K562 (cell line): ENCODE measurements around the gene DPF3.

DNA sequence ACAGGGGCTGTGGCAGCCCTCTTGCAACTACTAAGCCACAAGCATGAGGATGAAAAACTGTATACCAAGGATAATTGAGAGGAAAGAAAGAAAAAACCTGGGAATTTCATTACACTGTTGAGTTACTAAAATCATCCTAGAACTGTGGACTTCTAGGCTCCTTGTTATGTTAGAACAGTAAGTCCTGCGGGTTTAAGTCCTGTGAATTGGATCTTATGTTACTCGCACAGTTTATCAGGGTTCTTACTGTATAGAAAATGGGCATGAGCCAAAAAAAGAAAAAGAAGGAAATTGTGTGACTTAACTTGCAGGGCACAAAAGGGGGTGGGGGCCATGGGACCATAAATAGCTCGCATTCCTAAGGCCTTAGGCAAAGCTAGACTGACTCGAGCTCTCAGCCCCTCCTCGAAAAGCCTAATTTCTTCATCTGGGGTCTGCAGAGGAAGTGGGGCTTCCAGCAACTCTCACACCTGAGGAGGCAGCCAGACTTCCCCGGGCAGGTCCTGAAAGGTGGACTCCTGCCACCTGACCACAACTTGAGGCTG, 132.7 kb upstream of the SIPA1L1 start:
- RAMPAGE, long total RNA = no peak
- RRBS = no CpG with 5 or more reads among the region's 6 CpGs
PRO-cap:
- standard = no peak
- CoPRO, capped RNA only, 2 experiments = no peak in any of the 2 experiments
- CoPRO, capped and uncapped RNA, 2 experiments = no peak in any of the 2 experiments
- CoPRO, uncapped RNA only, 2 experiments = no peak in any of the 2 experiments
CAGE:
- cytosol, long polyA plus RNA = no peak
- long polyA plus RNA = no peak
- nucleolus, long total RNA = no peak
- nucleus, long polyA plus RNA = no peak

GRCh38 chr14:71353155-71353947, 33.1 kb downstream of the SIPA1L1 start:
- RAMPAGE, long total RNA = no peak
- RRBS = no CpG with 5 or more reads among the region's 5 CpGs
PRO-cap:
- standard = no peak
- CoPRO, capped RNA only, 2 experiments = no peak in any of the 2 experiments
- CoPRO, capped and uncapped RNA, 2 experiments = no peak in any of the 2 experiments
- CoPRO, uncapped RNA only, 2 experiments = no peak in any of the 2 experiments
CAGE:
- cytosol, long polyA plus RNA = no peak
- long polyA plus RNA = no peak
- nucleolus, long total RNA = no peak
- nucleus, long polyA plus RNA = no peak

- RAMPAGE, long total RNA = no peak
- RRBS = no CpG with 5 or more reads among the region's 9 CpGs
PRO-cap:
- standard = no peak
- CoPRO, capped RNA only, 2 experiments = no peak in any of the 2 experiments
- CoPRO, capped and uncapped RNA, 2 experiments = no peak in any of the 2 experiments
- CoPRO, uncapped RNA only, 2 experiments = no peak in any of the 2 experiments
CAGE:
- cytosol, long polyA plus RNA = no peak
- long polyA plus RNA = no peak
- nucleolus, long total RNA = no peak
- nucleus, long polyA plus RNA = no peak
Measured at GRCh38 chr14:71418800-71419302, 98.6 kb downstream of the SIPA1L1 start.

GRCh38 chr14:71555530-71556093, 235.3 kb downstream of the SIPA1L1 start:
- RAMPAGE, long total RNA = no peak
- RRBS = no CpG with 5 or more reads among the region's 3 CpGs
PRO-cap:
- standard = no peak
- CoPRO, capped RNA only, 2 experiments = no peak in any of the 2 experiments
- CoPRO, capped and uncapped RNA, 2 experiments = no peak in any of the 2 experiments
- CoPRO, uncapped RNA only, 2 experiments = no peak in any of the 2 experiments
CAGE:
- cytosol, long polyA plus RNA = no peak
- long polyA plus RNA = no peak
- nucleolus, long total RNA = no peak
- nucleus, long polyA plus RNA = no peak

DNA sequence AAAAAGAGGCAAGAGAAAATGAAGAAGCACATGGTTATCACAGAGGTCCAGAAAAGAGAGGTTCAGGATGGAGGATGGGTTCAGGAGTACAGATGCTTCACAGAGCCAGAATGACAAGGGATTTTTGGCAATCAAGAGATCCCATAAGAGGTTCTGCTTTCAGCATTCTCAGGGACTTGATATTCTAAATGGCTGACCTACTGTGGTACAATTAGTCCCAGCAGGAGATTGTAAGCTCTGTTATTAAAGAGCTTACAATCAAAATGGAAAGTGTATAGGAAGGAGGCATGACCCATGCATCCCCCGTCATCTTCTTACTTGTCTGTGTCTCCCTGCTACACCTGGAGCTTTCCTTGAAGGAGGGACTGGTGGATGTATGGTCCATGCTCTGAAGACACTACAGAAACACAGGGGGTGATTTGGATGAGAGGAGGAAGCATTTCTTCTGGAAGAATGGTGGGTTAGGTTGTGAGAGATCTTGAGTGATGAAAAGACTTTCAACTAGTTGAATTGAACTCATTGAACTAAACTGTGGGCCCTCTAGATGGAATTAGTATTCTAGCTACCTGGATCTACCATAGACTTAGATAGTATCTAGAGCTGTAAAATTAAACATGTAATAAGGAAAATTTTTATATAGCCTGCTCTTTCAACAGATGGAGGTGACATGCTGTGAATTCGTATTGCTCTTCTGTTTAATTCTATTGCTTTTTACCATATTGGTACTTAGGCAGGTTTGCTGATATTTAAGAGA, 264.1 kb downstream of the SIPA1L1 start:
- RAMPAGE, long total RNA = no peak
- RRBS = no CpG with 5 or more reads among the region's 2 CpGs
PRO-cap:
- standard = no peak
- CoPRO, capped RNA only, 2 experiments = no peak in any of the 2 experiments
- CoPRO, capped and uncapped RNA, 2 experiments = no peak in any of the 2 experiments
- CoPRO, uncapped RNA only, 2 experiments = no peak in any of the 2 experiments
CAGE:
- cytosol, long polyA plus RNA = no peak
- long polyA plus RNA = no peak
- nucleolus, long total RNA = no peak
- nucleus, long polyA plus RNA = no peak

DNA sequence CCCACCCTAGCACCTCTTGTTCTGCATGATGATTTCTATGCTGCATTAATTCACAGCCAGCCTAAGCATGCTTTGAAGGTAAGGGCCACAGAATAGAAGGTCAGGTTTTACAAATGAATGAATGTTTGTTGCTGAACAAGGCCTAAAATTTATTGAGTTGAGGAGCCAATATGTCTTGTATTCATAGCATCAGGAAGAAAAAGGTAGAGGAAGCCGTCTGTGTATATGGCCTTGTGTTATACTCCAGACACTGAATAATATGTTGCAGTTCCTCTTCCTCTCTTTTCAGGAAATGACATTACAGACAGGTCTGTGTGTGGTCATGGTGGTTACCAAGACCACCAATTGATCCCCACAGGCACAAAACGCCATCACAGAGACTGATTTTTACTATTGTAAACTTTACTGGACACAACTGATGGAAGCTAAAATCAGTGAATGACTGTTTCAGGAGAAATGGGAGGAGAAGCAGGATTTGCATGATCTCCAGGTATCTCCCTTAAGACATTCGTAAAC, 277.6 kb downstream of the SIPA1L1 start:
- RAMPAGE, long total RNA = no peak
- RRBS = no CpG with 5 or more reads among the region's 3 CpGs
PRO-cap:
- standard = no peak
- CoPRO, capped RNA only, 2 experiments = no peak in any of the 2 experiments
- CoPRO, capped and uncapped RNA, 2 experiments = no peak in any of the 2 experiments
- CoPRO, uncapped RNA only, 2 experiments = no peak in any of the 2 experiments
CAGE:
- cytosol, long polyA plus RNA = no peak
- long polyA plus RNA = no peak
- nucleolus, long total RNA = no peak
- nucleus, long polyA plus RNA = no peak

DNA sequence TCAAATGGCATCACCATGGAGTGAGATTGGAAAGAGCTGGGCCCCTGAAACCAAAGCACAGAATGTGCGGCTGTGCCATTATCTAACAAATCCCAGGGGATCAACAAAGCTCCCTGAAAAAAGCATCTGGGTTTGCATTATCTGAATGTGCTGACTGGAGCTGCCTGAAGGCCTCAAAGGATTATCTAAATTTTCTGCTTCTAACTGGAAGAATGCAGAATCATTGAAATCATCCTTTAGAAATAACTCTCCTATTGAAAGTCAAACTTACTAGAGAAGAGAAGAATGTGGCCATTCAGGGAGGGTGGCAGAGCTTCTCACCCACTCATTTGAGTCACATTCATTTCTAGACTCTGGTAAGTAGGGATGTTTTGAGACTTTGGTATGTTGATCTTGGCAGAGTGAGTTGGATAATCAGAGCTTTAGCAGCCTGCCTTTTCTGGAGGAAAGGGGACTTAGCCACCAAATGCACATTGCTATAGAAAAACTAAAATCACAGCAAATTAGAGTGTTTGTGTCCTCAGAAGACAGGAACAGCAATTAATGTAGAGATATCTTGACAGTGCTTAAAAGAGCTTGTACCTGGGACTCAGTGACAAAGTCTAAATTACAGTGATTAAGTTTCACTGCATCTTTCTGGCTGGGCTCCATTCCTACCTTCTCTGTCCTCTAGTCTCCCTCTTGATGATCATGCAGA, 220.5 kb upstream of the RGS6 start:
- RAMPAGE, long total RNA = no peak
- RRBS = no CpG with 5 or more reads among the region's 1 CpG
PRO-cap:
- standard = no peak
- CoPRO, capped RNA only, 2 experiments = no peak in any of the 2 experiments
- CoPRO, capped and uncapped RNA, 2 experiments = no peak in any of the 2 experiments
- CoPRO, uncapped RNA only, 2 experiments = no peak in any of the 2 experiments
CAGE:
- cytosol, long polyA plus RNA = no peak
- long polyA plus RNA = no peak
- nucleolus, long total RNA = no peak
- nucleus, long polyA plus RNA = no peak

DNA sequence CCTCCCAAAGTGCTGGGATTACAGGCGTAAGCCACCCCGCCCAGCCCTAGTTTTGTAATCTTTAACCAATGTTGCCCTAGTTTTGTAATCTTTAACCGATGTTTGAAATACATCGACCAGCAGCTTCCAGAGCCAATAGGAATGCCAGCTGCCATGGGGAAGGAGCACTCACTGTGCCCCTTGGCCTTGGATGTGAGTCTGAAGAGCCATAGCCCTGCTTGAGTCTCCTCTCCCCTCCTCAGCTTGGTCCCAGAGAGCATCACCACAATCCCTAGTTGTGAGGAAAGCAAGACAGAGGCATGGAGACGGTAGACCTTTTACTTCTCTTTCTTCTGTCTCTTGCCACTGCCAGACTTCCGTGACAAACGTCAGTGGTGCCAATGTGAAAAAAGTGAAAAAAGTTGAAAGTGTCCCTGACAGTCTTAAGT, 209.2 kb upstream of the RGS6 start:
- RAMPAGE, long total RNA = no peak
- RRBS = no CpG with 5 or more reads among the region's 7 CpGs
PRO-cap:
- standard = no peak
- CoPRO, capped RNA only, 2 experiments = no peak in any of the 2 experiments
- CoPRO, capped and uncapped RNA, 2 experiments = no peak in any of the 2 experiments
- CoPRO, uncapped RNA only, 2 experiments = no peak in any of the 2 experiments
CAGE:
- cytosol, long polyA plus RNA = no peak
- long polyA plus RNA = no peak
- nucleolus, long total RNA = no peak
- nucleus, long polyA plus RNA = no peak

GRCh38 chr14:72091190-72091613, 159.0 kb downstream of the RGS6 start:
- RAMPAGE, long total RNA = no peak
- RRBS = no CpG with 5 or more reads among the region's 3 CpGs
PRO-cap:
- standard = no peak
- CoPRO, capped RNA only, 2 experiments = no peak in any of the 2 experiments
- CoPRO, capped and uncapped RNA, 2 experiments = no peak in any of the 2 experiments
- CoPRO, uncapped RNA only, 2 experiments = no peak in any of the 2 experiments
CAGE:
- cytosol, long polyA plus RNA = no peak
- long polyA plus RNA = no peak
- nucleolus, long total RNA = no peak
- nucleus, long polyA plus RNA = no peak

DNA sequence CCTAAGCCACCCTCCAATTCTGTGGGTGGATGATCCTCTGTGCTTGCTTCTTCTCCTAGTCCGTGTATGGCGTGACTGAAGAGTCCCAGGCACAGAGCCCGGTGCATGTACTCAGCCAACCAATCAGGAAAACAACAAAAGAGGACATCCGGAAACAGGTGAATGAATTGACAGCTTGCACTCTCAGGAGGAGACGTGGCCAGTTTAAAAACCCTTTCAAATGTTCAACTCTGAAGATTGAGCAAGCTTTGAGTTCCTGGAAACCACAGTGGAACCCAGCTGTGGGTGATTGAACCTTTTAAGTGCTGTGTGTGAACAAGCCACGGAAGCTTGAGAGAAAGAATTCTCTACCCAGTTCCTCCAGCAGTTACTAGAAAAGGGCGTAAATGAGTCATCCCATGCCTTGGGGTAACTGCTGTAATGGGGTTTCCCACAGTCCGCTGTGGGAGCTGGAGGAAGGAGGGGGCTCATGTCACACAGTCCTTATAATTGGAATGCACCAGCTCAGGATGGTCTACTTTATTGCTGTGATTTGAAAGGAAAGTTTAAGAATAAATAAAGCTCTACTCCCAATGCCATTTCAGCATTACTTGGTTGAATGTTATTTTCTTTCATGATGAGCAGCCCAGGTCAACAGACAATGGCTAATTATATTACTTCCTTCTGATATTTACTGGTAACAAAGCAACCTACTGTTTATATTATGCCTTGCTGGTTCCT, 417.1 kb downstream of the DPF3 start:
- RAMPAGE, long total RNA = no peak
- RRBS = no CpG with 5 or more reads among the region's 8 CpGs
PRO-cap:
- standard = no peak
- CoPRO, capped RNA only, 2 experiments = no peak in any of the 2 experiments
- CoPRO, capped and uncapped RNA, 2 experiments = no peak in any of the 2 experiments
- CoPRO, uncapped RNA only, 2 experiments = no peak in any of the 2 experiments
CAGE:
- cytosol, long polyA plus RNA = no peak
- long polyA plus RNA = no peak
- nucleolus, long total RNA = no peak
- nucleus, long polyA plus RNA = no peak

- RAMPAGE, long total RNA = no peak
- RRBS = 15% methylated on average over 6 of the region's 34 CpGs
PRO-cap:
- standard = no peak
- CoPRO, capped RNA only, 2 experiments = no peak in any of the 2 experiments
- CoPRO, capped and uncapped RNA, 2 experiments = no peak in any of the 2 experiments
- CoPRO, uncapped RNA only, 2 experiments = no peak in any of the 2 experiments
CAGE:
- cytosol, long polyA plus RNA = no peak
- long polyA plus RNA = no peak
- nucleolus, long total RNA = no peak
- nucleus, long polyA plus RNA = no peak
Measured at GRCh38 chr14:72679400-72680262, 214.3 kb downstream of the DPF3 start.

DNA sequence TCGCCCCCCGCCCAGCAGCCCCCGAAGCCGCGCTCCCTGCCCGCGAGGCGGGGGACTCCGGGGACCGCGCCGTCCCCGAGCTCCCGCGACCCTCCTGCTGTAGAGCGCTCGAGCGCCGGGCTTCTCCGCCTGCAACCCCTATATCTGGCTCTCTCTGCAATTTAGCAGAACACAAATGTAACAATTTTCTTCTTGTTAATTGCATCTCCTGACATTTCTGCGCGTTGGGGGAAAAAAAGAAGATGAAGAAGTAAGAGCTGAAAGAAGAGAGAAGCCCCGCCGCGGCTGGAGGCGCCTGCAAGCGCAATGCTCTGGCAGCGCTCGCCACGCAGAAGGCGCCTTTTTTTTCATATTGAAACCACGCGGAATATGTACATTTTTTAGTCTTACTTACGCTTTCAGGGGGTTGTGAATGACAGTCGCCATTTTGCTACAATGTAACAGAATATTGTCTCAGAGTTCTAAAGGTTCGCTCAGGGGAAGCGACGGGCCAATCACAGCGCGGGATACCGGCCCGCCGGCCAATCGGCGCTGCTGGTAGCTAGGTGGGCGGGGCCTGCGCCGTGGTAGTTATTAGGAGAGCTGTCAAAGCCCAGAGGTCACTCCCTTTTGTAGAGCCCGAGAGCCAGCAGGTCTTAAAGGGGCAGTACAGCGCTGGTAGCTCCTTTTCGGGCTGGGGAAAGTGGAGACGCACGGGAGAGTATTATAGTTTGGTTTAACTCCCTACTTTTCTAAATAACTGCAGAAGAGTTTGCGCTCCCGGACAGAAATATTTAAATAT, at the start of gene DPF3:
TSS of gene DPF3 (minus strand) at position 439 of the 781 bp plus-strand sequence.
- RAMPAGE, long total RNA = no peak
- RRBS = 1% methylated on average over 11 of the region's 55 CpGs
PRO-cap:
- standard = bidirectional peak, plus-strand start at position 602 of the sequence, minus-strand start at position 308 of the sequence
- CoPRO, capped RNA only, 2 experiments = peak in 2 of 2 experiments; most common plus-strand start position 602 of the sequence (in 2); most common minus-strand start position 439 of the sequence (in 1)
- CoPRO, capped and uncapped RNA, 2 experiments = peak in 2 of 2 experiments; most common plus-strand start position 602 of the sequence (in 2); most common minus-strand start position 439 of the sequence (in 2)
- CoPRO, uncapped RNA only, 2 experiments = no peak in any of the 2 experiments
CAGE:
- cytosol, long polyA plus RNA = no peak
- long polyA plus RNA = no peak
- nucleolus, long total RNA = no peak
- nucleus, long polyA plus RNA = start-site peak on the minus strand centred at position 444 of the sequence, 24 bp wide, 31 and 36 reads in 2 replicates

GRCh38 chr14:73168261-73168728, 32.0 kb downstream of the PSEN1 start:
- RAMPAGE, long total RNA = no peak
- RRBS = no CpG with 5 or more reads among the region's 10 CpGs
PRO-cap:
- standard = no peak
- CoPRO, capped RNA only, 2 experiments = no peak in any of the 2 experiments
- CoPRO, capped and uncapped RNA, 2 experiments = no peak in any of the 2 experiments
- CoPRO, uncapped RNA only, 2 experiments = no peak in any of the 2 experiments
CAGE:
- cytosol, long polyA plus RNA = no peak
- long polyA plus RNA = no peak
- nucleolus, long total RNA = no peak
- nucleus, long polyA plus RNA = no peak

GRCh38 chr14:73712325-73713016, 1.7 kb downstream of the PNMA1 start:
- RAMPAGE, long total RNA = no peak
- RRBS = 6% methylated on average over 4 of the region's 20 CpGs
PRO-cap:
- standard = unidirectional peak, minus-strand start at chr14:73712672
- CoPRO, capped RNA only, 2 experiments = no peak in any of the 2 experiments
- CoPRO, capped and uncapped RNA, 2 experiments = no peak in any of the 2 experiments
- CoPRO, uncapped RNA only, 2 experiments = no peak in any of the 2 experiments
CAGE:
- cytosol, long polyA plus RNA = no peak
- long polyA plus RNA = no peak
- nucleolus, long total RNA = no peak
- nucleus, long polyA plus RNA = no peak

DNA sequence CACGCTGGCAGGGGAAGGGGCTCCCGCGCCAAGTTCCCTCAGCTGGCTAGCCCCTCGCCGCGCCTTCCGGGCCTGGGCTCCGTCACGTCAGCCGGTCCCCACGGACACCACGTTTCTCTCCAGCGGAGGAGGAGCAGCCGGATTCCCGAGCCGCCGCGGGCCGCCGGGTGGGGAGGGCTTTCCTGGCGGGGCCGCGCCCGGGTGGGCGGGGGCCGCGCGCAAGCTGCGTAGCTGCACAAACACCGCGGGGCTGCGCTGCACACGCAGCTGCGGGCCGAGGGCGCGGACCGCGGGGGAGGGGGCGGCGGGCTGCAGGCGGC, 904 bp downstream of the MIDEAS start:
- RAMPAGE, long total RNA = no peak
- RRBS = no CpG with 5 or more reads among the region's 42 CpGs
PRO-cap:
- standard = bidirectional peak, plus-strand start at position 258 of the sequence, minus-strand start at position 119 of the sequence
- CoPRO, capped RNA only, 2 experiments = peak in 2 of 2 experiments; most common plus-strand start position 236 of the sequence (in 2); most common minus-strand start position 118 of the sequence (in 1)
- CoPRO, capped and uncapped RNA, 2 experiments = peak in 1 of 2 experiments; most common plus-strand start position 236 of the sequence (in 1); most common minus-strand start position 108 of the sequence (in 1)
- CoPRO, uncapped RNA only, 2 experiments = no peak in any of the 2 experiments
CAGE:
- cytosol, long polyA plus RNA = no peak
- long polyA plus RNA = no peak
- nucleolus, long total RNA = no peak
- nucleus, long polyA plus RNA = no peak

DNA sequence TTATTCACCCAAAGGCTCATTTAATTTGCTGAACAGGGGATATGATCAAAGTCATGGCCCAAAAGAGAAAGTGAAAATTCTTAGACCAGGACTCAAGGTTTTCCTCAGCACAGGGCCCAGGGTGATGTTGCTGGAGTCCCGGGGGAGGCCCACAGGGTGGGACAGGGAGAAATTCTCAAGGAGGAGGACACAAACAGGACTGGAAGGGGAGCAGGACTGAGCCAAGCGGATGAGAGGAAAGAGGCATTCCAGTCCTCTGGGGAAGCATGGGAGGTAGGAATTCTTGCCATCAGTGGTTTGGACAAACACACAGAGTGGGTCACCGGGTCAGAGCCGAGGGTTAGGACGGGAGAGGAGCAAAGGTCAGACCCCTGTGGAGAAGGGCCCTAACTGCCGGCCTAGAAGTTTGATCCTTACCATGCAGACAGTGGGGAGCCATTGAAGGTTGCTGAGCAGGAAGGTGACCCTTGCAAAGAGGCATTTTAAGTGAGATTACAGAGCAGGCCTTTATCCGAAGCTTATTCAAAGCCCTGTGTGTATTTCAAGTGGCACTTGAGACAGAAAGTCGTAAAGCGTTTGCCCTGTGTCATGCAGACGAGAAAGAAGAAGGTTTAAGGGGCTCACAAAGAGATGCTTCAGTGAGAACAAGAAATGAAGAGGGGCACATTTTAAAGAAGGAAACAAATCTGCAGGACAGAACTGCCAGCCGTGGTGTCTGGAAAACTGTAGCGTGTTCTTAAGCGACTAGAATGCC, 23.2 kb upstream of the MIDEAS start:
- RAMPAGE, long total RNA = no peak
- RRBS = 7% methylated on average over 4 of the region's 13 CpGs
PRO-cap:
- standard = no peak
- CoPRO, capped RNA only, 2 experiments = no peak in any of the 2 experiments
- CoPRO, capped and uncapped RNA, 2 experiments = no peak in any of the 2 experiments
- CoPRO, uncapped RNA only, 2 experiments = no peak in any of the 2 experiments
CAGE:
- cytosol, long polyA plus RNA = no peak
- long polyA plus RNA = no peak
- nucleolus, long total RNA = no peak
- nucleus, long polyA plus RNA = no peak

DNA sequence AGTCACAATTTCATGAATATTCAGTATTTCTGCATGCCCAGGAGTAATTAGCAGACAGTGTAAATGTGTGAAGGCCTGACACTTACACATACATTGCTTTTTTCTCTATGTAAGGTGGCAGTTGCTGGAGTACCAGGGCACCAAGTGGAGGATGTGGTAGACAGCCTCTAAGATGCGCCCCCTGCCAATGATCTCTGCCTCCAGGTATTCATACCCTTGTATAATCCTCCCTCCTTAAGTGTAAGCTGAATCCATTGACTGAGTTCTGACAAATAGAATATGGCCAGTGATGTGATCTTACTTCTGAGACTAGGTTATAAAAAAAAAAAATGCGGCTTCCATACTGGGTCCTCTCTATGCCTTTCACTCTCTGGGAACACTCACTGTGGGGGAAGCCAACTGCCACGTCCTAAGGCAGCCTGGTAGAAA, 28.8 kb upstream of the MIDEAS start:
- RAMPAGE, long total RNA = no peak
- RRBS = no CpG with 5 or more reads among the region's 3 CpGs
PRO-cap:
- standard = no peak
- CoPRO, capped RNA only, 2 experiments = no peak in any of the 2 experiments
- CoPRO, capped and uncapped RNA, 2 experiments = no peak in any of the 2 experiments
- CoPRO, uncapped RNA only, 2 experiments = no peak in any of the 2 experiments
CAGE:
- cytosol, long polyA plus RNA = no peak
- long polyA plus RNA = no peak
- nucleolus, long total RNA = no peak
- nucleus, long polyA plus RNA = no peak

GRCh38 chr14:73838382-73838661, 13.3 kb upstream of the PTGR2 start:
- RAMPAGE, long total RNA = no peak
- RRBS = no CpG with 5 or more reads among the region's 5 CpGs
PRO-cap:
- standard = no peak
- CoPRO, capped RNA only, 2 experiments = no peak in any of the 2 experiments
- CoPRO, capped and uncapped RNA, 2 experiments = no peak in any of the 2 experiments
- CoPRO, uncapped RNA only, 2 experiments = no peak in any of the 2 experiments
CAGE:
- cytosol, long polyA plus RNA = no peak
- long polyA plus RNA = no peak
- nucleolus, long total RNA = no peak
- nucleus, long polyA plus RNA = no peak

- RAMPAGE, long total RNA = no peak
- RRBS = no CpG with 5 or more reads among the region's 6 CpGs
PRO-cap:
- standard = unidirectional peak, minus-strand start at chr14:73951094
- CoPRO, capped RNA only, 2 experiments = no peak in any of the 2 experiments
- CoPRO, capped and uncapped RNA, 2 experiments = no peak in any of the 2 experiments
- CoPRO, uncapped RNA only, 2 experiments = no peak in any of the 2 experiments
CAGE:
- cytosol, long polyA plus RNA = no peak
- long polyA plus RNA = no peak
- nucleolus, long total RNA = no peak
- nucleus, long polyA plus RNA = no peak
Measured at GRCh38 chr14:73951000-73951207, 802 bp downstream of the COQ6 start.